Camera-type eye (tissue), 1 donor: ENCODE results near the genes G2E3 and NUBPL.

DNA sequence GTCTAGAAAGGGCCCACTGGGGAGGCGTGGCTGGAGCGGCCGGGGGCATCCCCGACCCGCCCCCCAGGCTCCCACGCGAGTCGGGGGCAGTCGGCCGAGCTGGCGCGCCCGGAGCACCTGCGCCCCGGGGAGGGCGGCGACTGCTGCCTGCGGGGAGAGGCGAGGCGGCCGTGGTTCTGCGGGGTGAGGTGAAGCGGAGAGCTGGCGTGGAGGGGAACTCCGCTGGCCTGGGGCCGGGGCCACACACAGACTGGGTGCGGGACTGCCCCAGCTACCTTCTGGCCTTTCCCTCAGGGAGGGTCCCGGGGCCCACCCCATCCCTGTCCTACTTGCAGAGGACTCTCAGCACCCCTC, 299 bp downstream of the PSME1 start:
- RAMPAGE, long total RNA = no peak

DNA sequence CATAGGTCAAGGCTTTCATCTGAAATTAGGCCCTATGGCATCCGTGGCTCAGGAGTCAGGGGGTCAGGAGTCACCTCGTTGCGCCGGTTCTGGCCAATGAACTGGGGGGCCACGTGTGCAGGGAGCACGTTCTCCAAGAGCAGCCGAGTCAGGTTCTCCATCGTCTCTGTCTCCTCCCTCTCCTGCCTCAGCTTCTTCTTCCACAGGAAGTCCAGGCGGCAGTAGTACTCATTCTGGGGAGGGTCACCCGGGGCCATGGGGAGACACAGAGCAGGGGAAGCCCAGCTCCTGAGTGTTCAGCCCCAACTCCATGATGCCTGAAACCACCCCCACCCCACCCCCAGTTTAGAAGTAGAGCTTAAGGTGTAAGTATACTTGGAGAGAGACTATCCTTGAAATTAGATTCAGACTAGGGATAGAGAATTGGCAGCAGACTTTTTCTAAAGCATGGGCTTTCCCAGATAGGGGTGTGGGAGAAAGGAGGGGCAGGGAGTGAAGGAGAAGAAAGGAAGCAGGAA, 10.7 kb downstream of the LTB4R start:
- RAMPAGE, long total RNA = no peak

GRCh38 chr14:24367425-24367754, 594 bp upstream of the NFATC4 start:
- RAMPAGE, long total RNA = no peak

DNA sequence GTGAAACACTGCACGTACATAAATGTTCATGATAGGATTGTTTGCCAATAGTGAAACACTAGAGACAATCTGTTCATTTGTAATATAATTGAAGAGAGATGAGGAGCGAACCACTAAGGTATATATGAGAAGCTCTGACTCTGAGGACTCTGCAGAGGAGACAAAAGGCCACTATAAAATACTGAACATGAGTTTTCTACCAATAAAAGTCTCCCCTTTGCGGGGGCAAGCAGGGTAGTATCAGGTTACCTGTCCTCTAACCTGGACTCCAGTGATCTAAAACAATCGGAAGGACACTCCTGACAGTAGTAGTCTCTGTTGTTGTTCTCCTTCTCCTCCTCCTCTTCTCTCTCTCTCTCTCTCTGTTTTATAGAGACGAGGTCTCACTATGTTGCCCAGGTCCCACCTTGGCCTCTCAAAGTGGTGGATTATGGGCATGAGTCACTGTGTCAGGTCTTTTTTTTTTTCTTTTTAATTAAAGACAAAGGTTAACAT, 6.1 kb upstream of the NYNRIN start:
- RAMPAGE, long total RNA = no peak

DNA sequence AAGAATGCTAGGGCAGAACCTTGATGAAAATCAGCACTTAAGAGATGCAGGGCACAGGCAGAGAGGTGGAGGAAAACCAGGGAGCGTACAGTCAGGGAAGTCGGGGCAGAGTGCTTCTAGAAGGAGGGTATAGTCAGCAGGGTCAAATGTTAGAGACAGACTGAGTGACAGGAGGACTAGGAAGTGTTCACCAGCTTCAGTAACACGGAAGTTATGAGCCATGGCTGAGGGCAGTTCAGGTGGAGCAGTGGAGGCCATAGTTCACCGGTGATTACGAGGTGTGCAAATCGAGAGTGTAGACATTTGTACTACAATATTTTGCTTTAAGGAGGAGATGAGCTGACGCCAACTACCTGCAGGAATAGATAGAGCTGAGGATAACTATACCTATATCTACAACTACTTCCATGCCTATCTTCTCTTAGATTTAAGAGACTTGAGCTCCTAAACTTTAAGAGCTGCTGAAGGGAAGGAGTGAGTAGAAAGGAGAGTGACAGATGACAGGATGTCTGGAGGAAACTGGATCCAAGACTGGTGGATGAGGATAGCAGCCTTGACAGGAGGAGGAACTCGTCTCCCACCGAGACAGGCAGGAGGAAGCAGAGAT, 6.5 kb downstream of the CBLN3 start:
- RAMPAGE, long total RNA = no peak

- RAMPAGE, long total RNA = no peak
Measured at GRCh38 chr14:24426780-24427542, 2.5 kb downstream of the CBLN3 start.

DNA sequence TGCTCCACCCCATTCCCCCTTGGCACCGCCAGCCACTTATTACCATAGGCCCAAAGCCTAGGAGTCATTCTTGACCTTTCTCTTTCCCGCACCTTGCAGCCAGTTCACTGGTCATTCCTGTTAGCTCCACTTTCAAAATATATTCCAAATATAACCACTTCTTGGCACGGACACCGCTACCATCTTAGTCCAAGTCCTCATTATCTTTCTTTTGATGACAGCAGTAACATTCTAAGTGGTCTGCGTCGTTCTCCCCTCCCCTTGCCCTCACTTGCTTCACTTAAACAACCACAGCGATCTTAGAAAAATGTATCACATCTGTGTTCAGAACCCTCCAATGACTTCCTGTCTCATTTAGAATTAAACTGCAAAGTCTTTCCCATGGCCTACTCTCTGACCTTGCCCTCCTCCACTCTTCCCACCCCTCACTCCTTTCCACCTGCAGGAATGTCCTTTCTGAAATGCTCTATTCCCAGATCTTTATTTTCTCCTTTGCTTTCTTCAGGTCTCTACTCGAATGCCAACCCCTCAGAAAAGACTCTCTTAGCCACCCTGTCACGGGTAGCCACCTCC, 45.7 kb upstream of the GZMB start:
- RAMPAGE, long total RNA = no peak

DNA sequence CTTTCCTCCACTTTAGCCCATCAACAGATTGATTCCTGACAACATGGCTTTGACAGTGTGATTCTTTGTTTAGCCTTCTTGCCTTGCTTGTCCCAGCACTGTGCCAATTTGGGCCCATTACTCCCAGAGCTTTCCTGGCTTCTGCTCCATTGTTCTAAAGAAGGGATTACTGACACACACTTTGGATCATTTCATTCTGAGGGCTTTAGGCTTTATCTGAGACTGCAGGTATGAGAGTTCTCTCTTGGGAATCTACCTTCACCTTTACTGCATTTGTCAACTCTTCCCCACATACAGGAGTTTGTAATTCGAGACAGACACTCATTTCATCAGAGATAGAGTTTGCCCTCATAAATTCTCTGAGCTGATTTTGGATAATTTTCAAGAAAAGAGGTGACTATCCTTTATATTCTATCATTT, 206.4 kb upstream of the GZMB start:
- RAMPAGE, long total RNA = no peak

GRCh38 chr14:25046417-25046880, 3.5 kb downstream of the STXBP6 start:
- RAMPAGE, long total RNA = no peak

- RAMPAGE, long total RNA = no peak
Measured at GRCh38 chr14:25048270-25049420, 1.3 kb downstream of the STXBP6 start.

- RAMPAGE, long total RNA = no peak
Measured at GRCh38 chr14:27528929-27529415, 931.1 kb upstream of the NOVA1 start.

GRCh38 chr14:28038257-28038527, 728.4 kb upstream of the FOXG1 start:
- RAMPAGE, long total RNA = no peak

- RAMPAGE, long total RNA = start-site peak on the plus strand at chr14:30559164-30559185, 38 reads
Measured at GRCh38 chr14:30558705-30559558, at the start of gene G2E3. TSS of gene G2E3 (plus strand) at chr14:30559158.

GRCh38 chr14:30875384-30875816, 1.0 kb downstream of the COCH start:
- RAMPAGE, long total RNA = no peak

DNA sequence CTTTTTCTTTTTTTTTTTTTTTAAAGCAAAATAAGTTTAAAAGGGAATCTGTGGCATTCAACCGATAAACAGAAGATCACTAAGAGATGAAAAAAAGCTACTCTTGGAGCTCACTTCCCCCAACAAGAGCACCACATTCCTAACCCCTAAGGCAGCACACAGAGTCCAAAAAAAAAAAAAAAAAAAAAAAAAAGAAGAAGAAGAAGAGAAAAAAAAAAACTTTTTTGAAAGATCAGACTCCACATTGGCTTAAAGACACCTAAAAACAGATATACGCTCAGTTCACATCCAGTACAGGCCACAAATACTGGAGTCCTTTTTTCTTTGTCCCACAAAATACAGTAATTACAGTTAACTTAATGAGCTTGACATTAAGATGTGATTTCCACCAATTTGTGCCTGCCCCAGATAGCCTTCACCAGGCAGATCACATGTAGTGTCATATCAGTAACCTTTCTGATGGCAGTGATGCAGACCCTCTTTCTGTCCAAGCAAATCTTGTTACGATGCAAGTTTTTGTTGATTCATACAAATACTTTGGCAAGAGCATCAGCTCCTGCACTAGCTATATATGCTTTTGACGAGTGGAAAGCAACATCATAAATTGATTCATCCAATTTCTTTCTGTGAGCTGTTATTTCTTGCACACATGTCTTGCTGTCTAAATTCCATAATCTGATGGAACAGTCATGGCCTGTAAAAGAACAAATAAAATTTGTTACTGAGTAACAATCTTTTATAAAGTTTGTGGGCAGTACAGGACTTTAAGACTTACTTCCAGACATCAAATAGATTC, 20.7 kb downstream of the COCH start:
- RAMPAGE, long total RNA = no peak

- RAMPAGE, long total RNA = no peak
Measured at GRCh38 chr14:31134715-31135240, 72.8 kb downstream of the HECTD1 start.

DNA sequence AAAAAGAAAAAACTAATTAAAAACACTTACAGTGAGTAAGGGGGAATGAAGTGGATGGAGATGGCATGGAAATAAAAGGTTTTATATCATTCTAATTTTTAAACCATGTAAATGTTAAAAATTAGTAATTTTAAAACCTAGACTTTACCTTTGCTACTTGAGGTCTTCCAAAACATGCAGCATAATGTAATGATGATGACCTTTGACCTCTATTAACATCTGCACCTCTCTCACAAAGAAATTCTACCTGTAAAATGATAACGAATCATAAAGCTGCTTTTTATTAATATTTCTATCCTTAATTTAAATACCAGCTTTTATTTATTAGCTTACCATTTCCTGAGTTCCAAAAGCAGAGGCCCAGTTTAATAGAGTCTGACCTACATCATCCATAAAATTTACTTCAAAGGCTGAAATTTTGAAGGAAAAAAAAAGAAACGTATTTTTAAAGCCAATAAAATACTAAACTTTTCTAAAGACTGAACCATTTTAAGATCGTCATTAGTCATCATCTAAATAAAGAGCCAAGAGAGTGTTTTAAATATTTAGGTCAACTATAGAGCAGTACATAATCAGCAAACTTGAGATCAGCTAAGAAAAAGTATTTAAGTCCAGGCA, 35.8 kb downstream of the HECTD1 start:
- RAMPAGE, long total RNA = no peak

DNA sequence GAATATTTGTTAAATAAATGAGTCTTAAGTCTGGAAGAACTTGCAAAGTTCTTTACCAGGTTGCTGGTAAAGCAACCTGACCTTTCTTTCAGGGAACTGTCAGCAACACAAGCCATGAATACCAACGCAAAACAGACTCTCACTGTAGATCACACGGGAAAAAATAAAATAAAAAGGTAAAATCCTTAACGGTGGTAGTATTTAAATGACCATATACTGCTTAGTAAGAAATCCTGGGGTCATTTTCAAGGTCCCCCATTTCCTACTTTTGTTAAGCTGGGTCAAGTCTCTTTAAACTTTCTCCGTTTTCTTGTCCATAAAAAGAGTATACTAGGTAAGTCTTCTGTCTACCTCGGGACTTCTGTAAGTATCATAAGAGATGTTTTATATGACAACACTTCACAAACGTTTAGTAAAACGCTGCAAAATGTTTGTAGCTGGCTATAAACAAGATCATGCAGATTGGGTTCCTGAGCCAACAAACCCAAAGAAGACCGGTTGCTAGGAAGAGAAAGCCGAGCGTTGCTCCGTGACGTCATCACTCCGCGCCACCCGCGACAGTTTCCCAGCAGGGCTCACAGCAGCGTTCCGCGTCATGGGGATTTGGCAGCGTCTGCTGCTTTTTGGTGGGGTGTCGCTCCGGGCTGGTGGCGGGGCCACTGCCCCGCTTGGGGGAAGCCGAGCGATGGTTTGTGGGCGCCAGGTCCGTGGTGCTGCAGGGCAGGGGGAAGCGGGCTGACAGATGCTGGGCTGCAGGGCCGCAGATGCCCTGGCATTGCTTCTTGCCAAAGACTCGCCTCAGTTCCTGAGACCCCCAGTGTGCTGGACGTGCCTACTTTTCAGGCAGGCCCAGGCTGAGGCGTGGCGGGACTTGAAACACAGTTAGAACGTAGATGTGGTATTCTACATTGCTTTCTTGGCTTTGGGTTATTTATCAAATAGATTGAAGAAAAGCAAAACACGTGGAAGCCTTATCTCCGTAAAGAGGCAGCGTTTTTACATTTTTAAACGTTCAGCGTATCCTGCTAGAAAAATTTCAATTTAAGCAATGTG, at the start of gene NUBPL:
NUBPL (plus strand) TSS at position 560 of the 1,053 bp plus-strand sequence.
- RAMPAGE, long total RNA = no peak

DNA sequence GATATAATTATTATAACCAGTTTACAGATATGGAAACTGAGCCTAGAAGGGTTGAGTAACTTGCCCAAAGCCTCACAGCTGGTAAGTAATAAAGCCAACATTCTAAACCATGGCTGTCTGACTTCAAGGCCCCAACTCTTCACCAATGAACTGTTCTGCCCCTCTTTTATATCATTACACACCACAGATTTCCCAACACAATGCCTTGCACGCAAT, 222.6 kb upstream of the ARHGAP5 start:
- RAMPAGE, long total RNA = no peak

GRCh38 chr14:31935275-31935583, 141.9 kb upstream of the ARHGAP5 start:
- RAMPAGE, long total RNA = no peak